Thoracic aorta (tissue), 1 donor: ENCODE results near the genes RNF175, FGA and GUCY1B1.

- RAMPAGE, long total RNA = no peak
Measured at GRCh38 chr4:153346873-153347435, 2.5 kb downstream of the MND1 start.

DNA sequence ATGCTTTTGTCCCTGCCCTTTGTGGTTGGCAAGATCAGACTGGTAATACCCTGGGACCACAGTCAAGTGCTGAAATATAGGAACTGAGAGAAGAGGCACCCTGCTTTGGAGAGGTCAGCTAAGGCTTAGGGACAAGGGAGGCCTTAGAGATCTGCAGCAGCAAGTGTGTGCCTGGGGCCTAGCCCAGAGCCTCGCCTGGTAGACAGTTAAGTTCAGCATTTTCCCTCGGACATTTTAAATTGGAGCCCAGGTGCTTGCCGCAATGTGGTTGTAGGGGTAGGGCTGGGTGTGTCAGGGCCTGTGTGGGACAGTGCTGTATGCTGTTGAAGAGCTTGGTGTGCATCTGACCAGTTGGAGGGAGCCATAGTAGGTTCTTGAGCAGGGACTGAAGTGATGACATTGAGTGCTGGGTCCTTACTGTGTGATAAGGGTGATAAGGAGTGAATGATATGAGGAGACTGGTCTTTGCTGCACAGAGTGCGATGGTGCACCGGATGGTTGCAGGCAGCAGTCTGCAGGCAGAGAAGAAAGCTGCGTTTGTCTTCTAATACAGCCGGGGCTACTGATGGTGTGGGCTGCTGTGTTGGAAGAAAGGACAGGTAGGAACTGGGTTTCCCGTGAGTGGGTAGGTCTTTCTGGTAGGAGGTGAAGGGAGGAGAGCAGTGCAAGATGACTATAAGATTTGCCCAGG is 6.8 kb downstream of the TMEM131L start:
- RAMPAGE, long total RNA = no peak

DNA sequence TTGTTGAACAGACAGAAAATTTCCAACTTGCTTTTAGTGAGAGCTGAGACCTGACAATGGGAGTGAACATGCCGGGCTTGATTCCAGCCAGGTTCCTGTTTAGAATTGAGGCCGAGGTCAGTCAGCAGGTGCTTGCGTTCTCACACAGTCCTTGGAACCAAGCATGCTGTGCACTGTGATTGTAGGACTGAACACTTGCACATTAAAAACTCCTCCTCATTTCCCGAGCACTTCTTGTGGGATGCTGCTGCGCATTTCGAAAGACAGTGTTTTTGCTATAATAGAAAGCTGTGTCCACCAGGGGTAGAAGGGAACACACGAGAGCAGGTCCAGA is 51.9 kb downstream of the TMEM131L start:
- RAMPAGE, long total RNA = no peak

DNA sequence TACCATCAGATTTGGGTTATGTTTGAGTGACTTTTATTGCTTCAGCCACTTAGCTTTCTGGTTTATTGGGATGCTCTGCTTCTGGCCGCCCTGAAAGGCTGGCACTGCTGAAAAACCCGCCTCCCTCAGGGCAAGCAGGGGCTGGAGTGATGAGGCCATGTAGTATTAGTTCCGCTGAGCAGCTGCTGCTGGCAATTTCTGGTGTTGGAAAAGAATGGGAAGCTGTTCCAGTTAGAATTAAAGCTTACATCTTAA is 72.3 kb downstream of the TMEM131L start:
- RAMPAGE, long total RNA = no peak

DNA sequence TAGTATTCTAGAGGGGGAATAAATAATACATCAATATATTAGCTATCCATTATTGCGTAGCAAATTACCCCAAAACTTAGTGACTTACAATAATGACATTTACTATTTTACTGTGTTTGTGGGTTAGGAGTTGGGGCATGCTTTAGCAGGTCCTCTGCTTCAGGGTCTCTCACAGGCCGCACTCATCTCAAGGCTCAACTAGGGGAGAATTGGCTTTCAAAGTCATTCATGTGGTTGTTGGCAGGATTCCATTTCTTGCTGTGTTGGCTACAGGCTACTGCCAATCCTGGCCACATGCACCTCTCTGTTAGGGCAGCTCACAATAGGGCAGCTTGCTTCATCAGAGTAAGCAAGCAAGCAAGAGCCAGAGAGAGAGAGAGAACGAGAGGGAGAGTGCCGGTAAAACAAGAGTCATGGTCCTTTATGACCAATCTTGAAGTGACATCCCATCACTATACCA is 33.1 kb upstream of the TLR2 start:
- RAMPAGE, long total RNA = no peak

DNA sequence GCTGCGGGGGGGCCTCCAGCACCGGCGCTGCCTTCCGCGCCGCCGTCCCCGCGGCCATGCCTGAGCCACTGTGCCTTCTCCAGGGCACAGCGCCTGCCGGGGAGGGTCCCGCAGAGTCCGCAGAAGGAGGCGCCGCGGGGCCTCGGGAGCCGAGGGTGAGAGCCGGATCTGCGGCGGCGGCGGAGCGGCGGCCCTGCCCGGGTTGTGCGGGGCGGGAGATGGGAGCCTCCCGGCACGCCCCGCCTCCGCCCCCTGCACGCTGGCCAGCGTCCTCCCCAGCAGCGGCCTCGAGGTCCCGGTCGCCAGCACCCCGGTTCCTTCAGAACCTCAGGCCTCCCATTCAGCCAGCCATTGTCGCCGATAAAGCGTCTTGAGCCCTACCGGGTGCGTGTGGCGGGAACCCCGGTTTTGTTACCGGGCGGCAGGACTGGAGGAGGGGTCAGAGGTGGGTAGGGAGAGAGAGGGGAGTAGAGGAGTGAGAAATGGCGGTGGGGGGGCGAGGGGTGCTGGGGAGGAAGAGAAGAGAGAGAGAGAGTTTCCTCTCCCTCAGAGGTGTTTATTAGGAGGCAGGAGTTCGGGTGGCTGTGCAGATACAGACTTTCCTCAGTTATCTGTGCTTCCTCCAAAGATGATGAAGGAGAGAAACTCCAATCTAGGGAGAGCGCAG is at the start of gene RNF175:
TSS of gene RNF175 (minus strand) at position 220 of the 667 bp plus-strand sequence.
- RAMPAGE, long total RNA = no peak

GRCh38 chr4:154567535-154568739 is 5.1 kb downstream of the FGB start:
- RAMPAGE, long total RNA = no peak

DNA sequence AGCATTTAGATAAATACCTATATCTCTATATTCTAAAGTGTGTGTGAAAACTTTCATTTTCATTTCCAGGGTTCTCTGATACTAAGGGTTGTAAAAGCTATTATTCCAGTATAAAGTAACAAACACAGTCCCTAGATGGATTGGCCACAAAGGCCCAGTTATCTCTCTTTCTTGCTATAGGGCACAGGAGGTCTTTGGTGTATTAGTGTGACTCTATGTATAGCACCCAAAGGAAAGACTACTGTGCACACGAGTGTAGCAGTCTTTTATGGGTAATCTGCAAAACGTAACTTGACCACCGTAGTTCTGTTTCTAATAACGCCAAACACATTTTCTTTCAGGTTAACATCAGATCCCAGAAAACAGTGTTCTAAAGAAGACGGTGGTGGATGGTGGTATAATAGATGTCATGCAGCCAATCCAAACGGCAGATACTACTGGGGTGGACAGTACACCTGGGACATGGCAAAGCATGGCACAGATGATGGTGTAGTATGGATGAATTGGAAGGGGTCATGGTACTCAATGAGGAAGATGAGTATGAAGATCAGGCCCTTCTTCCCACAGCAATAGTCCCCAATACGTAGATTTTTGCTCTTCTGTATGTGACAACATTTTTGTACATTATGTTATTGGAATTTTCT is 7.4 kb downstream of the FGB start:
- RAMPAGE, long total RNA = no peak

- RAMPAGE, long total RNA = no peak
Measured at GRCh38 chr4:154585264-154586164, 5.0 kb downstream of the FGA start.

DNA sequence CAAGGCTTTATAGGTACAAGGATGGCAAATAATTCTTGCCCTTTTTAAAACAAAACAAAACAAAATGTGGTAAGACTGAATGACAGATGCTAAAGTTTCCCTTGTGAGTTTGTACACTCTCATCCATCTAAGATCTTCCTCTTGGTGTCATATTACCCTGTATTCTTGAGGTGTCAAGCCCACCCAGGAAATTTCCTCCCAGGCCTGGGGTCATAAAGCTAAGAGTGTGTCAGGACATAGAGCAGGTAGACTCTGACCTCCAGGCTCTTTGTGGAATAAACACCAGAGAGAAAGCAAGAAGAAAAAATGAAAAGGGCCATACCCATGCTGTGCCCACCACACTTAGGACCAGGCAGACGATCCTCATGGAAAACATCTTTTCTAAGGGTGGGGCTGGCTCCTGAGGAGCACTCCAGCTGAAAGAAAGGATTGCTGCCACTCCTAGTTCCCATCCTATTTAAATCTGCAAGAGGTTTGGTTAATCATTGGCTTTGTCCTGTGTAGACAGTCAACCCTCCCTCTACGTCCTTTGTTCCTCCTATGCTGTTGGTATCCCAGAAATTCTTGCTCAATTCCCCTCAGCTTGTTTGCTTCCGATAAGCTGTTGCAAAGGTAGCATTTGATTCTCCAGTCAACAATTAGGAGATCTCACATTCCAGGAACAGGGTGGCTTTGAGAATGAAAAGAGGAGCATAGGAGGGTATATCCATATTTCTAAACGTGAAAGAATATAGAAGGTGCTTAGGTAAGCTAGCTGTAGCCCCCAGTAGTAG is at the start of gene FGA:
TSS of gene FGA (minus strand) at position 431 of the 773 bp plus-strand sequence.
- RAMPAGE, long total RNA = no peak

DNA sequence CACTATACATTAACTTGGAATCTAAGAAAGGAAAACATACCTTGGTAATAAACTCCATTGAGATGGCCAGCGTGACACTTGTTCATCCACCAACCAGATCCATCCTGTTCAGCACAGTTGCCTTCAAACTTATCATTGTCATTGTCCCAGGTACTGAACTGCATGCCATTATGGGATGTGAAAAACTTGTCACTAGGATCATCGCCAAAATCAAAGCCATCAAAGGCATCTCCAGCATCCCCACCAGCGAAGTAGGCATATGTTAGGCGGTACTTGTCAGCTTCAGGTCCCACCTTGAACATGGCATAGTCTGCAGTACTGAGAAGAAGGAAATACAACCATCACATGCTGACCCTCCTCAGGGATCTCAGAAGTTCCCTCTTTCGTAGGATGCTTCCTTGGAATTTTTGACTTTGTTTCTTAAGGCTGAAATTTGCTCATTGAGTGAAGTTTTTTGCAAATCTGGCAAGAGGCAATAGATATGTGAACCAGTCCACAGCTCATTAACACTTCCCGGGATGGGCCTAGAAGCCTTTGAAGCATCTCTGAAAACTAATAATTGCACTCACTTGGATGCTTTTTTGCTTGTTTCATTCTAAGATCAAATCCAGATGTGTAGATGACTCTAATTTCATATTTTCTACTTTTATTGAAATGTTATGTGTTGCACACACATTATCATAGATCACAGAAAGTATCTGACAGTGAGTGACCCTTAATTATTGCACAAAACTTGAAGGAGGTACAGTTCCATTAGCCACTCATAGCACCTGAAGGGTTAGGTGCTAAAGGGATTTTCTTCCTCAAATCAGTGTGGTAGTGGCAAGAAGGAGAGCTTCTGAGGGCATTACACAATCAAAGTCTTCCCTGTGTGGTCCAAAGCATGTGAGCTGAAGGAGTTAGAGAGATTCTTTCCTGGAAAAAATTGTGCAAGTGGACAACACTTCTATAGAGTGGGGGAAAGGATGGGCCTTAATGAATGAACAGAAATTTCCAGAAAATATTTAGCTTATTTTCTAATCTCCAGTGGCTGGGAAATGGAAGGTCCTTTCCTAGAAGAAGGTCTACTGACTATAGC is 5.5 kb downstream of the FGG start:
- RAMPAGE, long total RNA = no peak

GRCh38 chr4:154615147-154615507 is 2.7 kb upstream of the FGG start:
- RAMPAGE, long total RNA = no peak

- RAMPAGE, long total RNA = start-site peak on the plus strand at chr4:155759034-155759086, 124 reads
Measured at GRCh38 chr4:155758642-155759615, at the start of gene GUCY1B1. GUCY1B1 (plus strand) TSS chr4:155759021.

GRCh38 chr4:155854551-155854945 is 11.5 kb downstream of the ASIC5 start:
- RAMPAGE, long total RNA = no peak

GRCh38 chr4:156771332-156771902 is 200.2 kb downstream of the PDGFC start:
- RAMPAGE, long total RNA = no peak

DNA sequence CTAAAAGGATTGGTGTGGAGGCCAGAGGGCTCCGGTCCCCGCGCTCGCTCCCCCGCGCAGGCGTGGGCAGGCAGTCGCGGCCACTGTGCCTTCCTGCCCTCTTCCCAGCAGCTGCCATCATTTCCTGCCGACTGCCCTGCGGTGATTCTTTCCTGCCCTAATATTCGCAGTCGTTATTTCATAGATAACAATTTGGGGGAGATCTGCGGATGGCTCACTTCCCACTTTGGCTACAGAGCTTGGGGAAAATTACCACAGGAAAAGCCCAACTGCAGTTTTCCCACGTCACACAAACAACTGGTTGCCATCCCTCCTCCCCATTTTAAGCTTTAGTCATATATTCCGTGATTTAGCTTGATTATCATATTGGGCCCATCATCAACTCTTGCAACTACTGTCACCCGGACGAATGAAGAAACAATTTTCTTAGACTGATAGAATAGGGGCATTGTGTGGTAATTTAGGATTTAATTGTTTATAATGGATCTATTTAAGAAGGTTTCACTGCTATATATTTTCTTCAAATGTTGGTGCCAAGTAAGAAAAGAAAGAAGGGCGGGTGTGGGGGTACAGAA is 2.4 kb downstream of the GRIA2 start:
- RAMPAGE, long total RNA = no peak

DNA sequence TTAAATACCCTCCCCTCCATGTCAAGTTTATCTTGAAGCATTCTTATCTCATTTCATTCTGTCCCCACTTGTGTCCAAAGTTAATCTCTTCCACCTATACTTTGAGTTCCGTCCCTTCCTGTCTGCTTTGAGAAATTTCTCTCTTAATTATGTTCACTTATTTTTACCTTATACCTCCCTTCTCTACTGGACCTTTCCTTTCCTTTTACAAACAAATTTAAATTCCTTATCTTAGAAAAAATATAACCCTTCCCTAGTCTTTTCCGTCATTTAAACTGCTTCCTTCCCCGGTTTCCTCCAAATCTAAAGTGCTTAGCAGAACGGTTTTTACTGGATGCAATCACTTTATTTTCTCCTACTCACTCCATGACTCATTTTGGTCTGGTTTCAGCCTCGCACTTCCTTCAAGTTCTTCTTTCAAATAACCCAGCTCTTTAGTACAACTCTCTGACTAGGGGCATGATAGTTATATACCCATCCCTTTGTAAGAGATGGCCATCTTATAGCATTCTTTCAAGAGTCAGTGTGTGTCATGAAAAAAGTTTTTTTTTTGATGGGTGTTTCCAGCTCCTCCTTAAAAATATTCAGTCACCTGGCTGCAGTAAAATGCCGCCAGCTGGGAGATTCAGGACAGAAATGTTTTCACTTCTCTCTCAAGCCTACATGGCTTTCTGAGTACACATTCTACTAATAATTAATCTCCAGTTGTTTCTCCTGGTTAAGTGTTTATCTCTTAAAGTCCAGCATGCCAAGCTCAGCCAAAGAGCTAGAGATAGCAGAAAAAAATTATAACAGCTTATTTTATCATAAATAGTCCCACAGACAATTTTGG is 139.5 kb downstream of the GASK1B start:
- RAMPAGE, long total RNA = no peak

DNA sequence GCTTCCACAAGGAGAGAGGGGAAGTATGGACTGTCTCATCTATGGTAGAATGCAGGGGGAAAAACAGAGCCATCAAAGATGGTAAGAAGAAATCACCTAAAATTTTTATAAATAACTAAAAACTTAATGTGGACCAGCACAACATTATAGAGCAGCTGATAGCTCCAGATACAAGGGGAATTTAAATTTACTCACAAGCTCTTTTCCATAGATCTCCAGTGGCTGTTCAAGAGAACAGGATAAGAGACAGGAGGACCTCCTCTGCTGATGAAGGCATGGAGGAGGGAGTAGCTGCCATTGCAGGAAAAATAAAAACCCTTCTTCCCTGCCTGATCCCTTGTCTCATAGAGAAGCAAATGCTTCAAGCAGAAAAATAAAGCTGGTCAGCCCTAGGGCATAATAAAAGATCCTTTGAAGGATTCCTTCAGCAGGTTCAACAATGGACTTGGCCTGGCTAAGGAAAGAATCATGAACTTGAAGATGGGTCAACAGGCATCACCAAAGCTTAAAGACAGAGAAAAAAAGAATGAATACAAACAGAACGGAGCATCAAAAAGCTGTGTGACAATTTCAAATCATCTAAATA is 113.5 kb downstream of the GASK1B start:
- RAMPAGE, long total RNA = no peak

GRCh38 chr4:158121195-158121734 is 51.6 kb downstream of the GASK1B start:
- RAMPAGE, long total RNA = no peak

GRCh38 chr4:158169828-158170062 is 3.1 kb downstream of the GASK1B start:
- RAMPAGE, long total RNA = no peak